Thoracic aorta (tissue), 1 donor: ENCODE data around the gene TTC17.

GRCh38 chr11:40280919-40281277 lies 1178.6 kb downstream of the LRRC4C start:
- RAMPAGE, long total RNA: no peak

DNA sequence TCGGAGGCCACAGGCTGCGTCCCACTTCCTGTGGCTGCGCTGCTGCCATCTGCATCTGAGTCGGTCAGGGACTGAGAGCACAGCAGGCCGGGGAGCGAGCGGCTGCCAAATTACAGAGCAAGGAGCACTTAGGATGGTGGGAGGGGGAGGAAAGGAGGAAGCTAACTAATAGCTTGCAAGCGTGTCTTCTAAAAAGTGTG lies 42.6 kb upstream of the API5 start:
- RAMPAGE, long total RNA: no peak

- RAMPAGE, long total RNA: start-site peak on the plus strand at chr11:43358934-43358949, 1,311 reads
Observed at GRCh38 chr11:43358678-43359113, at the start of gene TTC17. Gene TTC17 (plus strand): TSS chr11:43358920.

GRCh38 chr11:43557462-43558167 lies 122.9 kb upstream of the HSD17B12 start:
- RAMPAGE, long total RNA: no peak

DNA sequence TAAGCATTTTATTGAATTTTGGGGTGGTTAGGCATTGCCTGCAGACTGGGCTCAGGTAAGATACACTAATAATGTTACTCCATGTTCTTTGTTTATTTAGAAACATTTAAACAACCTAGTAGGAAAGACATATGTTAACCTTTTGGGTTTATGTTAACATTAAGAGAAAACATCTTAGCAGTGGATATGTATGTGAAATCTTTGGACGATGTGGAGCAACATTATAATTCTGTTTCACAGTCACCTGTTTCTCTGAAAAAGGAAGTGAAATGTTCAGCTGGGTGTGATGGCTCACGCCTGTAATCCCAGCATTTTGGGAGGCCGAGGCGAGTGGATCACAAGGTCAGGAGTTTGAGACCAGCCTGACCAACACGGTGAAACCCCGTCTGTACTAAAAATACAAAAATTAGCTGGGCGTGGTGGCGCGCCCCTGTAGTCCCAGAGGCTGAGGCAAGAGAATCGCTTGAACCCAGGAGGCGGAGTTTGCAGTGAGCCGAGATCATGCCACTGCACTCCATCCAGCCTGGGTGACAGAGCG lies 1.5 kb downstream of the HSD17B12 start:
- RAMPAGE, long total RNA: no peak

- RAMPAGE, long total RNA: no peak
Observed at GRCh38 chr11:43882450-43883359, 2.1 kb downstream of the ALKBH3 start.

DNA sequence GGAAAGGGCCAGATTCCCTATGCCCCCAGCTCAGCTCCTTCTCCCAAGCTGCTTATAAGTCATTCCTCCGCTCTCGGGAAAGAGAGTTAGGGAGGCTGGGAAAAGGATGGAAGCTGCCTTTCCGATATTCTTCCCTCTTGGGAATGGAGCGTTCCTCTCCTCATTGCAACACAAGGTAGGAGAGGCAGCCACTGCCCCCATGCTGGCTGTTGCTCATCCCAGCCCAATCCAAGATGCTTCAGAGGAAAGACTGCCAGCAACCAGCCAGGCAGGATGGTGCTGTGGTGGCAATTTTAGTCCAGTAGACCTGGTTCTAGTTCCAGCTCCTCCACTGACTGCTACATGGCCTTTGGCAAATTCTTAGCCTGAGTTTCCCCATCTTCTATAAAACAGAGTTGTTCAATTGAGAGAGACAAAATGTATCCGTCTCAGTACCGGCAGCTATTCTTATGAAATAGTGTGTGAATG lies 13.7 kb upstream of the C11orf96 start:
- RAMPAGE, long total RNA: no peak

DNA sequence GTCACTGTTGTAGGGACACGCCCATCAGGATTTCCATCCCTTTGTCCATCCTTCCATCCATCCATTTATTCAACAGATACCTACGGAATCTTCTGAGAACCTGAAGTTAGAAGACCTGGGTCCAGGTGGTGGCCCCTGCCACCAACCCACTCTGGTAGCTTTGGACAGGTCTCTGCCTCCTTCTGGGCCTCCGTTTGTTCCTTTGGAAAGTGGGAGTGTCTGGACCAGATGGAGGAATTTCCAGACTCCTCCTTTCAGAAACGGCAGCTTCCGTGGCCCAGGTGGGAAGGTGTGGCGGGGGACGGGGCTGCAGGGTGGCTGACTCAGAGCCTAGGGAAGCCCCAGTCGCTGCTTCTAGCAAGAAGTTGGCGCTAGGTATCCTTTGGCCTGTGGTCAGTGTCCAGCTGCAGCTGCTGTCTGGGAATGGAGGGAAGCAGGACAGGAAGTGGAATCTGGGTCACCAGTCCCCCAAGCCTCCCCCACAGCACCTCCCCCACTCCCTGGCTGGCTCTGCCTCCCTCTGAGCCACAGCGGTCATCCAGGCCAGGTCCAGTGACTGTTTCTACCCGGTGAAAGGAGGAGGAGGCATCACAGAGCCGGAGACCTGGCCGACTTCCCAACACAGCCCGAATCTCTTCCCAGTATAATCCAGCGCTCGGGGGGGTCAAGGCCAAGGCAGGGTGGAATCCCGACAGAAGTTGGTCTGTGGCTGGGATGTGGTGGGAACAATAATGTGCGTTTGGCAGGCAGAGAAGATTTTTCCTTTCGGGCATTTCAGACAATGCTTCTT lies 44.9 kb downstream of the C11orf96 start:
- RAMPAGE, long total RNA: no peak

GRCh38 chr11:43997252-43997570 lies 50.6 kb upstream of the ACCSL start:
- RAMPAGE, long total RNA: no peak

- RAMPAGE, long total RNA: no peak
Observed at GRCh38 chr11:44245554-44246226, 64.2 kb downstream of the ALX4 start.

DNA sequence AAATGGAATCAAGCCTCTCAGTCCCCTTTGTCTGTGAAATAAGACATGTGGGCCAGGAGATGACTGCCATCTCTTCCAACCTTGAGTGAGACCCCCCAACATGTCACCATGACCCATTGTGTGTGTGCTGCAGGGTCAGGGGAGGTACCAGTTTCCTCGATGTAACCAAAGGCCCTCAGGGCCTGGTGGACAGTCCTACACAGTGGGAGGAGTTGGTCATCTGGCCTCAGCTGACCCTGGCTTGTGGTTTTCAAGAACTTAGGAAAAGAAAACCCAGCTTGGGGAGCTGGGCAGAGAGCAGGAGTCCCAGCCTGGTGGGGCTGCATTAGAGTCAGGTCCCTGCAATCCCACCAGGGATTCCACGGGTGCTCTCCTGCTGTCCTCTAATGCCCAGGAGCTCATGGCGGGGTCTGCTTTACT lies 8.8 kb downstream of the ALX4 start:
- RAMPAGE, long total RNA: no peak

GRCh38 chr11:44531146-44531760 lies 34.2 kb upstream of the CD82 start:
- RAMPAGE, long total RNA: no peak

- RAMPAGE, long total RNA: no peak
Observed at GRCh38 chr11:44564955-44565420, 475 bp upstream of the CD82 start.

GRCh38 chr11:44567566-44568360 lies 2.3 kb downstream of the CD82 start:
- RAMPAGE, long total RNA: no peak

DNA sequence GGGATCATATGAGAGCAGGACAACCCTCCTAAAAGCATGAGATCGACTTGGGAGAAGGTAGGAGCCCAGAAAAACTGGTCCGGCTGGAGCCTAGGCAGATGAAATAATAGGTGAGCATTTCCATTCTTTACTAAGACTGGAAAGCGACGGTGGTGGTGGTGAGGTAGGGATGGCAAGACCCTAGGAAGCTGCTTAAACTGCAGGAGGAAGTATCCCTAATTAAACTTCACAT lies 35.6 kb upstream of the TSPAN18 start:
- RAMPAGE, long total RNA: no peak

DNA sequence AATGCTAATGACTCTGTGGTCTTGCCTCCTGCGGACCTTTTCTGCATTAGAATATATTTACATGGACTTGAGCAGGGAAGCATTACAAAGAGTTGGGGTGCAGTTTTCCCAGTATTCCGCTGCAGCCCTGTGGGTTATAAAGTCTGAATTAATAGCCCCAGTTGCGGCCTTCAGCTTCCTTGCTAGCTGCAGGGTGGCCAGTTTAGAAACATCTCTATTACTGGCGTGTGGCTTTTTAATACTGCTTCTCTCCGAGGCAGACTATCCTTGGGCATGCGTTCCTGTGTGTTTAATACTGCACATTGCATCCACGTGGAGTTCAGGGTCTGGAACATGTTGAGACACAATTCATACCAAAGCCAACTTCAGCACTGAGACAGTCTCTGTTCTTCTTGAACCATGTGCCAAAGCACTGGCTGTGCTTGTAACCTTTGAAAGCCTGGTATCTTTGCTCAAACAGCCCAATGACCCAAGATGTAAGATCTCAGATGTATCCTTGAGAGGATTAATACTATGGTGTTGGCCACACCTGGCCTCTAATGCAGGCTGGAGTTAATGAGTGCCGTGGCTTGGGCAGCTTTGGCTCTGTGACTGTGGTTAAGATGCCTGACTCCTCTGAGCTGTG lies 27.5 kb downstream of the TSPAN18 start:
- RAMPAGE, long total RNA: no peak

GRCh38 chr11:44857427-44857922 lies 93.2 kb downstream of the TP53I11 start:
- RAMPAGE, long total RNA: no peak

DNA sequence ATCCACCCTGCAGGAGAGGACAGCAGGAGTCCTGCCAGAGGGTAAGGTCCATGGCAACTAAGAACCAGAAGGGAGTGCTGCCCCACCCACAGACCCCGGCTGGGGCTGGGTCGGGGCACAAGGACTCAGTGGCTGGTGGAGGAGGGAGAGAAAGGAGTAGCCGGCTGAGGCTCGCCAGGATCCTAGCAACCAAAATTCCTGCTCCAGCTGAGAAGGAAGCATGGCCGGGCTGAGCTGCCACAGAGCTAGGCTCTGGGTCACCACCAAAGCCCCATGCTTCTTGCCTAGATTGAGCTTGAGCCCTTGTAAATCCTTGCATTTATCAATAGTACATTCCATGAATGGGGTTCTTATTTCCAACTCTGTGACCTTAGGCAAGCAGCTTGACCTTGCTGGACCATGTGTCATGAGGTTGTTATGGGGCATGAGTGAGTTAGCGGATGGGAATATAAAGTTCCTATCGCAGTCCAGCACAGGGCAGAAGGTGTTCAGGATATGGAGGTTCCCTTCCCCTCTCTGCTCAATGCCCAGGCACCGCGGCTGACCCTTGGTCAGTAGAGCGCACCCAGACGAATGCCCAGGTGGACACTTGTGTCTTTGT lies 26.1 kb upstream of the TP53I11 start:
- RAMPAGE, long total RNA: no peak

DNA sequence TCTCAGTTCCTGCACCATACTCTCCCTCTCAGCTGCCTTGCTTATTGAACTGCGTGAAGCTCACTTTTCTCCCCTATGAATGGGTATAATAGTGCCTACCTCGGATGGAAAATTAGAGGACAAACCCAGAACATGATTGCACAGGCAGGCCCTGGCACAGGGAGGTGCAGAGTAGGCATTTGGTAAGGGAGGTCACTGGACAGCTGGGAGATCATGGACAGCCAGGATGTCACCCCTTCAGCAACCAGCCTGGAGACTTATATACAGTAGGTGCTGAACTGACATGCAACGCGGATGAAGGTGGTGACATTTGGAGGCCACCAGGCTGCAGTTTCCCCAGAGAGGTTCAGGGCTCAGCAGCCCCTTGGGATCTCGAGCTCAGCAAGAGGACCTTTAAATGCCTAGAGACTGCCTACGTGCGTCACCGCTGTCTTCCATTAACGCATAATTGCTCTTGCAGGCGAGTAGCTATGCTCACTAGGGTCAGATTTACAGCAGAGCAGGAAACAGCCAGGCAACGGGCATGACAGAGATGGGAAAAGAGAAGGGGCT lies 78.5 kb upstream of the TP53I11 start:
- RAMPAGE, long total RNA: no peak

DNA sequence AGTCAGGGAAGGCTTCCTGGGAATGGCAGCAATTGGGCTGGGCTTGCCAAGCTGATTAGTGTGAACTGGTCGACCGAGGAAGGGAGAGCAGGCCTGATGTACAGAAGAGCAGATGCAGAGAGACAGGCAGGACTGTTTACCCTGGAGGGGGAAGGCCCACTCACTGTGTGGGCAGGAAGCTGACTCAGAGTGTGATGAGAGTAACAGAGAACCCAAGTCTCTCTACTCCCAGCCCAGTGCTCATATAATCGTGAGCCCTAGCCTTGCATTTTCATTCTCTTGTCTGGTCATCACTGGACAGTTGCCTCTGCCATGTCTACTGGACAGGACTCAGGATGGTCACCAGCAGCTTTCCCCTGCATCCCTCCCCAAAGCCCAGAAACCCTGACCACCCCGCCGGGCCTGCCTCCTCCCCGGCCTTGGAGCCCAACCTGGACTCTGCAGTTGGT lies 43.6 kb upstream of the PRDM11 start:
- RAMPAGE, long total RNA: no peak